Airway epithelial cell (primary cell): ENCODE results near the genes LTA, LY6G6C and CLIC1.

- RAMPAGE, long total RNA, result no peak
These were observed 2.8 kb upstream of the POU5F1 start for GRCh38 chr6:31173066-31173990.

DNA sequence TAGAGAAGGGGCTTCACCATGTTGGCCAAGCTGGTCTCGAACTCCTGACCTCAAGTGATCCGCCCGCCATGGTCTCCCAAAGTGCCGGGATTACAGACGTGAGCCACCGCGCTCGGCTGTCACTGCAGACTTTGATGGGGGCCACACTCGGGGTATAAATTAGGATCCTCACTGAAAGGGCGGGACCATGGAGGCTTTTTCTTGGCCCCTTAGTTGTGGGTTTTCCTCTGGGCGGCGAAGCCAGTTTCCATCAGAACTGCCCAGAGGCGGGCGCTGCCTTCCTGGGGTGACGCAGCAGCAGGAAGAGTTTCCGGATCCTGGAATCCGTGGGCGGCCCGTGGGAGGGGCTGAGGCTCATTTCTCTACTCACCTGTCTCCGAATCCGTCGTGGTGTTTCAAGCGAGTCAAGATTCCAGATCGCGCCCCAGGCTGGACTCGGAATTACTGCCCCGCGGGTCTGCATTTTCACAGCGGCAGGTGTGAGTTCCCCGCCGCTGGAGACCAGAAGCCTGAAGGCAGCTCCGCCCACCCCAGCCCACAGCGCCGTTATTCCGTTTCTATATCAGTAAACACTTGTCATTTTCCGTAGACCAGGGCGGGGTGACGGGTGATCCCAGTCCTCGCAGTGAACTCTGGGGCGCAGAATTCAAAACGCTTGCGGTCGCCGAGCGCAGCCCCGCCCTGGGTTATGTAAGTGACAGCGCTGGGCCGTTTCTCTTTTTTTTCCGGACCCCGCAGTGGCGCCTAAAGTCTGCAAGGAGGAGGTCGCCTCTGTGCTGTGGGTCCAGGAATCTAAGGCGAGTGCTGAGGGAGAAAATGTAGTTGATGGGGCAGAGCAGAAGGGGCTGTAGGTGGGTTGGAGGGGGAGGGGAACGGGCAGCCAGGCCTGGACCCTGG is 27.2 kb upstream of the POU5F1 start:
- RAMPAGE, long total RNA, result no peak

DNA sequence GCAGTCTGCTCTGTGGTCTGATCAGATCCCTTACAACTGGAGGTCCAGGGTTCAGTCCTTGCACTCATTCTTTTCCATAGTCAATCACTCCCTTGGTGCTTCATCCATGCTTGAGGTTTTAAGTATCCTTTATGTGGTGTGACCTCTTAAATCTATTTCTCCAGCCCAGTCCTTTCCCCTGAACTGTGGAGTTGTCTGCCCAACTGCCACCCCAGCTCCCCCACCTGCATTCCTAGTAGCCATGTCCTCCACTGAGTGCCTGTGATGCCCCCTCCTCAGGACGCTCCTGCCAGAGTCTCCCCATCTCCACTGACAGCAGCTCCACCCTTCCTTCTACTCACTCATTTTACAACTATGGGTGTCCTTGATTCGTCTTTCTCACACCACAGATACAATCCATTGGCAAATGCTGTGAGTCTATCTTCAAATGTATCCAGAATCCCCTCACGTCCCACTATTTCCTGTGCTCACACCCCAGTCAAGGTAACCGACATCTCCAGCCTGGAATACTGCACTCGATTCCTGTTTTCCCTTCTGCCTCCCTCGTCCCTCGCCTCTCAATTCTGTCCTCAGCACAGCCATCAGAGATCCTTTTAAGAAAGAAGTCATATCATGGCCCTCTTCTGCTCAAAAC is 4.8 kb downstream of the HLA-C start:
- RAMPAGE, long total RNA, result no peak

- RAMPAGE, long total RNA, result no peak
These were observed 2.3 kb downstream of the HLA-C start for GRCh38 chr6:31269409-31270233.

- RAMPAGE, long total RNA, result no peak
These were observed 2.5 kb downstream of the HLA-B start for GRCh38 chr6:31354343-31355075.

DNA sequence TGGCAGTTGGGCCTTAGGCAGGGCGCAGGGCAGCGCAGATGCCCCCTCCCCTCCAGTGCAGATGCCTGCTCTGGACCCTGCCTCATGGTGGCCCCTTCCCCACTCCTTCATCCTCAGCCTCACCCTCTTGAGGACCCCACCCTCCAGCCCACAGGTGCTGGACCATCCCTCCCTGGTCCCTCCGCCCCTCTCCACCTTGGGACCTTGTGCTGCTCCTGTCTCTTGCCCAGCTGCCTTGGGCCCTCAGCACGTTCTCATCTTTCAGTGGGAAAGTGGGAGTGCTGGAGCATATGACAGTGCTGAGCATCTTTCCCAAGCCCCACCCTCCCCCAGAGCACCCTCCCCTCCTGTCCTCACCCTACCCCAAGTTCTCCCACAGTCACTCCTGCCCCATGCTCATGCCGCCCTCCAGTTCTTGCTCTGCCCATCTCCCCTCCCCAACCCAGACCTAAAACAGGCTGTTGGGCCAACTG is 1.4 kb downstream of the MICA start:
- RAMPAGE, long total RNA, result no peak

- RAMPAGE, long total RNA, result no peak
These were observed 13.1 kb downstream of the MICA start for GRCh38 chr6:31416417-31417018.

- RAMPAGE, long total RNA, result no peak
These were observed 5.8 kb downstream of the DDX39B start for GRCh38 chr6:31535754-31536634.

DNA sequence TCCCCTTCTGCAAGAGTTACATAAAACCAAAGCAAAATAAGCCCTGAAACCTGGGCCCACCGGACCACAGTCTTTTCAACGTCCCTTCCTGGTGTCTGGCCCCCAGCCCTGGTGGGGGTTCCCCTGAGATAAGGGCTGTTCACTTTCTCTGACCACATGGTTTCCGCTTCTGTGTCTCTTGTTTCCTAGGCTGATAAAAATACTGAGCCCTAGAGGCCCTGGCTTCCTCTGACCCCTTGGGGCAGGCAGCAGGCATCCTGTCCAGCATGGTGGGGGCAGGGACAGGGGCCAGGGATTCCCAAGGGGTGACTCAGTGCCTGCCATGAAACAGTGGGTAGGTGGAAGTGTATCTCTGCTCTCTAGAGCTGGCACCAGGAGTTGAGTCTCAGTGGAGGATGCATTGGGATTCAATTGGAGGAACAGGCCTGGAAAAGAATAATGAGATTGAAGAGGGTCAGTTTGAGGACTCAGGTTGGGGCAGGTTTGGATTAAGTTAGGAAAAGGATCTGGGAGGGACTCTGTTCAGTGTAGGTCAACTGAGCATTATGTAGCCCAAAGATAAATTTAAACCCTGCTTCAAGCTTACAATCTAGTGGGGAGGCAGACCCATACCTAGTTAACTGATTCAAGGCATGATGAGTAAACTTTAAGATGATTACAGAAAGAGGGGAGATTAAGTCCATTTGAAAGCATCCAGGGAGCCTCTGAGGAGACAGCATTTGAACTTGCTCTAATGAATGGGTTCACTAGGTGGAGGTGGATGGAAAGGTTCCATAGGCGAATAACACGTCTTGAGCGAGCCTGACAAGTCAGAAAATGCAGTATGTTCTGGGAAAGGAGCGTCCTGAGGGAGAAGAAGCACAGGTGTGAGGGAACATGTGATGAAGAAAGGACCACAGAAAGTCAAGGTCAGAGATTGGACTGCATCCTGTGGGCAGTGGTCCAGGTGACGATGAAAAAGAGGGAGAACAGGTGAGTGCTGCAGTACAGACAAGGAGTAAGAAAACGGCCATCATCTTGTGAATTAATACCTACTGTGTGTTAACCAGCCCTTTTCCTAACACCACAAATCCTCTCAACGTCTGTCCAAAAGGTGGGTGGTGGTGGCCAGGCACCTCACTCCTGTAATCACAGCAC is 11.4 kb upstream of the LTA start:
- RAMPAGE, long total RNA, result no peak

GRCh38 chr6:31571911-31573196 is at the start of gene LTA:
Gene LTA (plus strand): TSS chr6:31572289.
- RAMPAGE, long total RNA, result no peak

- RAMPAGE, long total RNA, result no peak
These were observed 15.6 kb downstream of the PRRC2A start for GRCh38 chr6:31636044-31636502.

- RAMPAGE, long total RNA, result no peak
These were observed 165 bp upstream of the BAG6 start for GRCh38 chr6:31652763-31652888.

- RAMPAGE, long total RNA, result no peak
These were observed 679 bp upstream of the C6orf47 start for GRCh38 chr6:31661320-31661594.

DNA sequence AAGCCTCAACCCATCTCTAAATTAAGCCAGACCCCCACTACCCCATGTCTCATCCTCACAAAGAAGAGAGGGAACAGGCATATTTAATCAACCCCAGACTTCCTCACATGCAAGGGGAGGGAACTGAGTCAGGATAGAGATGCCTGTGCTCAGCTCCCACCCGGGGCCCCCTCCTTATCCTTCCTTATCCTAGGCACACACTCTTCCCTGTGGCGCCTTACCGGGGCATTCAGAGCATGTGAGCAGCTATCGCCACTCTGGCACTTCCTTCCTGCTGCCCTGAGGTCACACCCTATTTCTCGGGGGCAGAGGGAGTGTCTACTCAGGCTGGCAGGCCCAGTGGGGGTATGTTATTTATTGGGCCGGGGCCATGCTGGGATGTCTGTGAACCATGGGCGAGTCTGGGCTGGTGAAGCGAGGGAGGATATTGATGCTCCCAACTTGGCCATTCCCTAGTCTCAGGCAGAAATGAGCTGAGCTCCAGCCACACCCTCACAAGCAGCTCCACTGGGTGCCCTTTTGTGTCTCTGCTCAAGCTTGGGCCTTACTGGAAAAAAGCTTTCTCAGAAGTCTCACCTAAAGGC is 4.0 kb upstream of the LY6G6D start:
- RAMPAGE, long total RNA, result no peak

GRCh38 chr6:31713691-31714384 is 1.3 kb upstream of the LY6G6D start:
- RAMPAGE, long total RNA, result no peak

GRCh38 chr6:31721598-31722009 is at the start of gene LY6G6C:
Gene LY6G6C (minus strand): TSS chr6:31721746.
- RAMPAGE, long total RNA, result no peak

GRCh38 chr6:31736087-31736769 is at the start of gene CLIC1:
Gene CLIC1 (minus strand): TSS chr6:31736530.
- RAMPAGE, long total RNA, result start-site peak on the minus strand at chr6:31736303-31736343, 2,272 and 713 reads in 2 replicates; start-site peak on the minus strand at chr6:31736467-31736537, 12,692 and 4,731 reads in 2 replicates

GRCh38 chr6:31763942-31764883 is 1.8 kb downstream of the SAPCD1 start:
- RAMPAGE, long total RNA, result no peak

DNA sequence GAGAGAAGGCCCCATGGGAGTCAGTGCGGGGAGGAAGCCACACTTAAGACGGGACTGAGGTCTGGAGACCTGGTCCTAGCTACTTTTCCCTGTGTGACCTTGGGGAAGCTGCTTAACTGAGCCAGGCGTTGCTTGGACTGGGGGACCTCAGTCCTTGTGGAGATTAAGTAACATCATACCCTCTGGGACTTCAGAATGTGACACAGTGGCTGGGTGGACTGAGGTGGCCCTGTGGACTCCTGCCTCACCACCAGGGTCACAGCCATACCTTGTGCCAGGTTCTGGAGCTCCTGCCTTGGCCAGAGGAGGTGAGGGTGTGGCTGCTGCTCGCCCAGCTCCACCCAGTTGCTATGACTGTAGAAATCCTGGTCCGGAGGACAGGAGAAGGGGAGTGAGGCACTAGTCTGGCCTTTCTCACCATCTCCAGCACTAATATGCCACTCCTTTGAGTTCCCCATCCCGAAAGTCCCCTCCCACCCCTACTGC is 2.0 kb downstream of the VWA7 start:
- RAMPAGE, long total RNA, result no peak

DNA sequence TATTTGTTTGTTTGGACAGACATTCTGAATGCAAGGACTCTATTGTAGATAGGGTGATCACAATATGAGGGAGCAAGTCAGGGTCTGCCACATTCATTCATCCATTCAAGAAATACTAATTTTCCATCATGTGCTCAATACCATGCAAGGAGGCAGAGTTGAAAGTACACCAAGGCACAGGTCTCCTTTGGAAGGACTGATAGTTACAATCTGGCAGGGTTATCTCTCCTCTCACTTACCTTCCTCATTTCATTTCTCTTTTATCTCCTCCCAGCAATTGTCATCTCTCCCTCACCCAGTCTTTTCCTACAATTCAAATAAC is 1.4 kb downstream of the VARS1 start:
- RAMPAGE, long total RNA, result no peak